Heart (tissue), 3 donors: Measurements from ENCODE around the gene CABCOCO1.

- RAMPAGE, long total RNA, 2 experiments: no peak in any of the 2 experiments
Measured at GRCh38 chr10:58396218-58397417, 11.4 kb downstream of the TFAM start.

GRCh38 chr10:58539039-58539792 is 26.5 kb downstream of the BICC1 start:
- RAMPAGE, long total RNA, 2 experiments: no peak in any of the 2 experiments

- RAMPAGE, long total RNA, 2 experiments: no peak in any of the 2 experiments
Measured at GRCh38 chr10:59001856-59002476, 174.5 kb upstream of the PHYHIPL start.

- RAMPAGE, long total RNA, 2 experiments: no peak in any of the 2 experiments
Measured at GRCh38 chr10:59177077-59177425, 608 bp downstream of the PHYHIPL start.

DNA sequence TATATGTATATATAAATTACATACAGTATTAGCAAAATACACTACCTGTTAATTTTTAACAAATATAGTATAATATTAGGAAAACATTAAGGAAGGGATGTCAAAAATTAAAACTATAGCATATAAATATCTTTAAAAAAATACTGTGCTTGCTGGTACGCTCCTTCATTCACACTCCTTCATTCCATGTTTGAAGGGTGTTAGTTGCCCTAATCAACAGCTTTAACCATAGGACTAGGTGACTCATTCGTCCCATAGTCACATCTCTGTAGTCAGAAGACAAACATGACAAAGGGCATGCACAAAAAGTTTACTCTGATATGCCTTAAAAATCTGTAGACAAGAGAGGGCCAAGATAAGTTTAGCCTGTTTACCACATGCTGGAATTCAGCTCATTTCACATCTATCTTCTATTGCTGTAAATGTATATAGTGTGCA is 717 bp downstream of the FAM13C start:
- RAMPAGE, long total RNA, 2 experiments: no peak in any of the 2 experiments

DNA sequence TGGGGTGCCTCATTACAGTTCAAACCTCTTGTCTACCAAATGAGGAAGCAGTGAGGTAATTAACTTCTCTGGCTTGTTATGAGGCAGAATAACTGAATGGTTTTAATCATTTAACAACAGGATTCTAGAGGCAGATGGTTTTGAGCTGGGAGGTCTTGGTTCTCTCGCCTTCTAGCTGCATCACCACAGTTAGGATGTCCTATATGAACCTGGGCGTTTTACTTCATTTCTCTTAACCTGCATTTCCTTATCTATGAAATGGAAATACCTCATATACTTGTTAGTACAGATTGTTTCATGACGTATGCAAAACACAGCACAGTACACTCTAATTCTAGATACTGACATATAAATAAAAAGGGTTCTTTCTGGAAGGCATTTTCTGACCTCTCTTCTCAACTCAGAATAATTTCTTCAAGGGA is 16.1 kb upstream of the SLC16A9 start:
- RAMPAGE, long total RNA, 2 experiments: no peak in any of the 2 experiments

GRCh38 chr10:59744876-59745075 is 8.5 kb downstream of the MRLN start:
- RAMPAGE, long total RNA, 2 experiments: no peak in any of the 2 experiments

GRCh38 chr10:59897758-59898291 is 8.5 kb downstream of the CCDC6 start:
- RAMPAGE, long total RNA, 2 experiments: no peak in any of the 2 experiments

DNA sequence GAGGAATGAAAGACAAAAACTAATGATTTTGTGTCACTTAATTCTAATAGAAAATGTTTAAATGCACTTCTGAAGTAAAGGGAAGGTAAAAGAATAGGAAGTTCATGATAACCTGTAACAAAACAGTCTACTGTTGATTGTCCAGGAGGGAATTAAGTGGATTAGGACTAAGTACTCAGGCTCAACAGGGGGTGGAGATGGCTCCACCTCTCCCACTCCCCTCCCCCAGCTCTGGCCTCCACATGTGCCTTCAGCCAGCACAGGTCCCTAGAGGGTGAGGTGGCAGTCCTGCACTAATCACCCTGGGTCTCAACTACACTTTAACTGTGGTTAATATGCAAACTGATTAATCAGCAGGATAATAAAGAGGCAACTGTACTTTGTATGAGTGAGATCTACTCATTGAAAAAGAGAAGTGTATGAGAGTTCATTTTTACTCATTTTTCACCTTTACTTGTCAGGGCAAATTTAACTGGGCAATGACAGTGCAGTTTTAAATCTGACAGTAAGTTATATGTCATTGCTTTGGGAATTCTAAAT is 223.7 kb upstream of the CCDC6 start:
- RAMPAGE, long total RNA, 2 experiments: no peak in any of the 2 experiments

- RAMPAGE, long total RNA, 2 experiments: no peak in any of the 2 experiments
Measured at GRCh38 chr10:60172301-60172990, 217.2 kb downstream of the ANK3 start.

DNA sequence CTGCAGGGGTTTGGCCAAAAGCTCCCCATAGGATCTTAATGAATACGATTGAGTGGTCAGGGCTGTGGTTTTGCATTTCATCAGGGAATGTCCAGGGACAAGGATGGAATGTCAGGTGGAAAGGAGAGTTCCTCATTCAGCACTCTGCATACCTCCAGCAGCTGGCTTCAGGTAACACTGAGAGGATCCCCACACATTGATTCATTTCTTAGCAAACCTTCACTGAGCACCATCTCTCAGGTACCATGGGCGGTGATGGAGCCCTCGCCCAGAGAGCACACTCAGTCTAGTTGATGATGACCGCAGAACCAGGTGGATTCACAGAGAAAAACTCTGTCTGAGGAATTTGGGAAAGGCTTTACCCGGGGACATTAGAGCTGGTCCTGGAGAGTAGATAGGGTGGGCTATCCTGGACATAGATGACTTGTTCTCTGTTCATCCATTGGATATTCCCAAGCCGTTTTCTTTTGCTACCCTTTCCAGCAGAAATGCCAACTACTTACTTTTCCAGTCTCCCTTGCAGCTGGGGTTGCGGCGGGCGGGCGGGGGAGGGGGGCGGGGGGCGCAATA is 27.1 kb downstream of the ANK3 start:
- RAMPAGE, long total RNA, 2 experiments: no peak in any of the 2 experiments

DNA sequence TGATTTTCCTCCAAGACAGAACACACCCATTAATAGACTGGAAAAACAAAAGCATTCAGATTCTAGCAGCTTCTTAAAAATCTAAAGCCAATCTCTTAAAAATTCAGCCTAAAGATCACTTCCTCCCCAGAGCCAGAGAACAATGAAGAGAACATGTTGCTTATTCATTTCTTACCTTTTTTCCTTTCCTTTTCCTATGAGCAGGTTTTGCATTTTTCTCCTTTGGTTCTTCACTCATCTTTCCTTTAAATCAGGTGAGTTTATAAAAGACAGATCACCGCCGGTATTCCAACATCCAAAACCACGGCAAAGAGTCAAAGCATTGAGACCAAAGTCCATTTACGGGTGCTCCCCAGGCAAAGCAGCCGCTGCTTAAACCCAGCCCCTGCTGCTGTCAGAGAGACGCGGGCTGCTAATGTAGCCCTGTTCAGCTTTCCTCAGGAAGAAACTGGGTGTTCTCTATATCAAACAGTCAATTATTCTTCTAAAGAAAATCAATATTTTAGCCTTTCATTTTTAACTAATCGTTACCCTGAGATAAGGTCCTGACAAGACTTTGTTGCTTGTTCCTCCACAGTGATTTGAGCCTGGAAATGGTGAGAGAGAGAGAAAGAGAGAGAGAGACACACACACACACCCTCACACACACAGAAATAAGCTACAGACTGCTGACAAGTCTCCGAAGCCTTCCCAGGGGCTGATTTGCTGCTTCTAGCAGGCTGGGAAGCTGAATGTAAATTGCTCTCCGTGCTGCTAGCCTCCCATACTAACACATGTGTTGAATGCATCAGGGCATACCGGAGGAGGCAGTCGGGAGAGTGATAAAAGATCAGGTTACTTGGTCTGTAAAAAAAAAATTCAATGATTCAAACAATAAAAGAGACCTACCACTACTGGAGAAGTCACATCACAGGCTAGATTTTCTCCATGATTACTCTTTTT is 182.9 kb upstream of the ANK3 start:
- RAMPAGE, long total RNA, 2 experiments: start-site peak on the minus strand in 1 of 2 experiments, centred at positions 356 to 603 of the sequence, 33 to 38 reads per replicate

DNA sequence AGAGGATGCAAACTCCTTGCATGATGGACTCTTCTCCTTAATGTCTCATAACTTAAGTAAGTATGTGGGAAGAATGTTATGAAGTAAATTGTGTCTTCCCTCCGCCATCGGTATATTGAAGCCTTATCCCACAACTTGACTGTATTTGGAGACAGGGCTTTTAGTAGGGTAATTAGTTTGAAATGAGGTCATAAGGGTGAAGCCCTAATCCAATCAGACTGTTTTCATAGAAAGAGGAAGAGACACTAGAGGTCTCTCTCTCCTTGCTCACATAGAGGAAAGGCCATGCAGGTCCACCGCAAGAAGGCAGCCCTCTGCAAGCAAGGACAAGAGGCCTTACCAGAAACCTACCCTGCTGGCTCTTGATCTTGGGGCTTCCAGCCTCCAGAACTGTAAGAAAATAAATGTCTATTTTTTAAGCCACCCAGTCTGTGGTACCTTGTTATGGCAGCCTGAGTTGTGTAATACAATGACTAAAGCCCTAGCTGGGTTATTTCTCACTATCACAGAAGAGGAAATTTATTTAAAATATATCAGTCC is 12.7 kb upstream of the TMEM26 start:
- RAMPAGE, long total RNA, 2 experiments: no peak in any of the 2 experiments

- RAMPAGE, long total RNA, 2 experiments: no peak in any of the 2 experiments
Measured at GRCh38 chr10:61662625-61663436, at the start of gene CABCOCO1. Gene CABCOCO1, plus strand, starts transcription at chr10:61662929.

- RAMPAGE, long total RNA, 2 experiments: no peak in any of the 2 experiments
Measured at GRCh38 chr10:61994085-61994497, 92.6 kb downstream of the ARID5B start.

GRCh38 chr10:62046485-62047499 is 145.3 kb downstream of the ARID5B start:
- RAMPAGE, long total RNA, 2 experiments: no peak in any of the 2 experiments

DNA sequence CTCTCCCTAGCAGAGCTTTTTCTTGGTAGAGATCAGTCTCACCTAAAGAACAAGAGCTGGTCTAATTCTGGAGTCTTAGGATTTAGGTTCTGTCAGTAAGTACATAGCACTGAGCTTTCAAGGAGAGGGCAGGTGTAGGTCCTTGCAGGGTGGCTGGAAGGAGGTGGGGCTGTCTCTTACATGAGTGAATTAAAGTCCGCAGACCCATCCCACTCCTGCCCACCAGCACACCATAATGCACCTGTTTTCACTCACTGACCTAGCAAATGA is 145.9 kb downstream of the ARID5B start:
- RAMPAGE, long total RNA, 2 experiments: no peak in any of the 2 experiments

GRCh38 chr10:62049809-62050250 is 148.3 kb downstream of the ARID5B start:
- RAMPAGE, long total RNA, 2 experiments: no peak in any of the 2 experiments

DNA sequence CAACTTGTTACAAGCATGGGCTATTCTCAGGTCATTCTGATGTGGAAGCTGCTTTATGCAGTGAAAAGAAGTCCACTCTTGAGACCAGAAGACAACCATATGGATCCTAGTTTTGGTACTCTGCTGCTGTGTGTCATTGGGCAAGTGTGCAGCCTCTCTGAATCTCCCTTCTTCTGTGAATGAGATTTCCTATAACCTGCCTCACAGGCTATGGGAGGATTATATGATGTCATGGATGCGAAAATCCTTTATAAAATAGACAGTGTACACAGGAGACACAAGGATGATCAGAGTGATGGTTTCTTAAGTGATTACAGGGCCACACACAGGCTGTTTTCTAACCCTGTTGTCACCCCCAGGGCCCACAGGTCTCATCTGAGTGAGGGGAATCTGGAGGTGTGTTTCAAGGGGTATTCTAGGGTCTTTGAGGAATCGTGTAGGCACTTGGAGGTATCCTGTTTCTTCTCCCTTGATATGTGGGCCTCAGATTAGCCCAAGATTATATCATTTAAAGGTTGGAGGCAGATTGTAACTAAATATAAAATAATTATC is 166.2 kb downstream of the ARID5B start:
- RAMPAGE, long total RNA, 2 experiments: no peak in any of the 2 experiments

DNA sequence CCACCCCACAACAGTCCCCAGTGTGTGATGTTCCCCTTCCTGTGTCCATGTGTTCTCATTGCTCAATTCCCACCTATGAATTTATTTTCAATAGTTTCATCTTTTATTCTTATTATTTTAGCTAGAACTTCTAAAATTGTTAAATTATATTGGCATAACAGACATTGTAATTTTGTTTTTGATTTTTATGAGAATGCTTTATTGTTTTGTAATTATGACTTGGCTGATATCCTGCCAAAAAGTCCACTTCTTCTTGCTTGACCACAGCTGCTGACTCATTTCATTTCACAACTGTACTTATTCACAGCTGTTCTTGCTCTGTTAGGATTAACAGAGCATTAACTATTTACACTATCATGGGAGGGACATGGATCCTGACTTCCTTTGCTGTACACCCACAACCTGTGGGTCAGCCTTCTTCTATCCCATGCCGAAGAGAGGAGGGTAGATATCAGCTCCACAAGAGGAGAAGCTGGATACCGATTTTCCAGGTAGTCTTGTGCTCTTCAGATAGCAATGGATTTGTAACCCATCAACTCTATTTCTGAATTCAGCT is 25.4 kb downstream of the RTKN2 start:
- RAMPAGE, long total RNA, 2 experiments: no peak in any of the 2 experiments